Measurements from ENCODE around the genes SERTM1 and CSNK1A1L.

- PRO-cap, result no peak
- RRBS, 2 experiments, result no CpG with 5 or more reads among the region's 1 CpG
Measured at GRCh38 chr13:33721780-33722284, 96.1 kb upstream of the RFC3 start.

GRCh38 chr13:33793652-33794154, 24.2 kb upstream of the RFC3 start:
- PRO-cap, result no peak

- PRO-cap, result bidirectional peak, plus-strand start at chr13:33941181, minus-strand start at chr13:33941073
- RRBS, 2 experiments, result no CpG with 5 or more reads among the region's 7 CpGs
Measured at GRCh38 chr13:33940831-33941419, 123.0 kb downstream of the RFC3 start.

DNA sequence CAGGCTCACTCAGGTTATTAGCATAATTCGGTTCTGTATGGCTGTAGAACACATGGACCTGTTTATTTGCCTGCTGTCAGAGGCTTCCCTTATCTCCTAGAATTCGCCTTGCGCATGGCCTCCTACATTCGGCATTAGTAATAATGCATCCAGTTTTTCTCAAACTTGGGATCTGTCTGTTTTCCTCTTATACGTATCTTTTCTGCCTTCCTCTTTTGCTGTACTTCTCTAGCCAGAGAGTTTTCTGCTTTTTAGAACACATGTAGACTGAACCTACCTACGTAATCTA, 252.6 kb downstream of the MAB21L1 start:
- PRO-cap, result no peak
- RRBS, 2 experiments, result no CpG with 5 or more reads among the region's 6 CpGs

- PRO-cap, result no peak
- RRBS, 2 experiments, result no CpG with 5 or more reads among the region's 4 CpGs
Measured at GRCh38 chr13:35772004-35772501, 295.6 kb upstream of the MAB21L1 start.

DNA sequence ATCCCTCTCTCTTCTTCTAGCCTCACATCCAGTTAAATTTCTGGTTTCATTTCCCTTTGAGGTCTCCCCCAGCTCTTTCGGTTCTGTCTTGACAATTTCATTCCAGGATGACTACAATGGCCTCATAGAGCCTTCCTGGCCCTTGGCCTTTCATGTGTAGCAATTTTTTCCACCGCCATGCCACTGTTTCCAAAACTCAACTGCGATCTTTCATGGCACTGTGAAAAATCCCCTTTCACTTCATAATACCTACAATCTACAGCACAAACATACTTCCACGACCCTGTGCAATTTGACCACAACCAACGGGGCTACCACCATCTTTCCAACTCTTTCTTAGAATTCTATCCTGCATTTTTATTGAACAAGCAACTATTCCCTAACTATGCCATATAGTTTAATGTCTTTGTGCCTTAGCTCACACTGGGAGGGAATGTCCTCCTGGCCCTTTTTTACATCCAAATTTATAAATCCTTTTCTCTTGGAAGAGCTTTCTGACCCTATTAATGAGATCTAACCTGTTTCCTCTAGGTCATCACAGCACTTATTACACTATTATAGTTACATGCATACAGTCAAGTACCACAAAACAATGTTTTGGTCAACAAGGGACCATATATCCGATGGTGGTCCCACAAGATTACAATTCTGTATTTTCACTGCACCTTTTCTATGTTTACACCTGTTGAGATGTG, 268.7 kb downstream of the DCLK1 start:
- PRO-cap, result no peak
- RRBS, 2 experiments, result no CpG with 5 or more reads among the region's 6 CpGs

- PRO-cap, result no peak
- RRBS, 2 experiments, result no CpG with 5 or more reads among the region's 14 CpGs
Measured at GRCh38 chr13:35987833-35988540, 143.2 kb downstream of the DCLK1 start.

DNA sequence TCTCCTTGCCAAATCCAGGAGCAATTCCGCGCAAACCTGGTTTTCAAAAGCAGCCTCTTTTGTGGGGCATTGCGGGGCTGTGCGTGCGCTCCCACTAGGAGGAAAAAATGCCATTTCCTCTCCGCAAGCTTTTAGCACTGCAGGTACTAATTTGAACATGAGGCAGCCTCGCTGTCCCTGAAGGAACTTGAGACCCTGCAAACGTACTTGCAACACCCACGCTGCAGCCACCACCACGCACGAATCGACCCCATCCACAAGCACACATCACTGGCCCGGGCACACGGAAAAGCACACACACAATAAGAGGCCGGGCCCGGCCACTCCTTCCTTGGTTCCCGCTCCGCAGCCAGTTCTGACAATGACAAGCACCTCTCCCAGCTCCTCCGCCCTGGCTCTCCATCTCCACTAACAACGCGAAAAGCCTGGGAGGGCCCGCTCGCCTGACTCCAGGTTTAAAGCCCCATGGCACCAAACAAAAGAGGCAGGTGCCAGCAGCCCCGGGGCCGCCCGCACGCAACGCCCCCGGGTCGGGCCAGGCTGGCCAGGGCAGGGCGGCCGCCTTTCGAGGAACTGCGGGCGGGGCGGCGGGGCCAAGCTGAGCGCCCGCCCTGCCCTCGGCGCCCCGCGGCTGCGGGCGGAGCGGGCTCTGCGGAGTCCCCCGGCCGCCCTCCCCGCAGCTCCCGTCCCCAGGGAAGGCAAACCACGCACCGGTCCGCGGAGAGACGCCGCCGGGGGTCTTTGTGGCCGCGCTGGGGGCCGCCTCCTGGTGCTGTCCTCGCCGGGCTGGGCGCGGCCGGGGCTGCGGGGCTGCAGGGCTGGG, 568 bp downstream of the DCLK1 start:
- PRO-cap, result unidirectional peak, plus-strand start at position 352 of the sequence
- RRBS, 2 experiments, result 2 to 3% methylated on average over 14 of the region's 67 CpGs

- PRO-cap, result no peak
- RRBS, 2 experiments, result no CpG with 5 or more reads among the region's 19 CpGs
Measured at GRCh38 chr13:36430508-36431023, 1.7 kb upstream of the CCNA1 start.

DNA sequence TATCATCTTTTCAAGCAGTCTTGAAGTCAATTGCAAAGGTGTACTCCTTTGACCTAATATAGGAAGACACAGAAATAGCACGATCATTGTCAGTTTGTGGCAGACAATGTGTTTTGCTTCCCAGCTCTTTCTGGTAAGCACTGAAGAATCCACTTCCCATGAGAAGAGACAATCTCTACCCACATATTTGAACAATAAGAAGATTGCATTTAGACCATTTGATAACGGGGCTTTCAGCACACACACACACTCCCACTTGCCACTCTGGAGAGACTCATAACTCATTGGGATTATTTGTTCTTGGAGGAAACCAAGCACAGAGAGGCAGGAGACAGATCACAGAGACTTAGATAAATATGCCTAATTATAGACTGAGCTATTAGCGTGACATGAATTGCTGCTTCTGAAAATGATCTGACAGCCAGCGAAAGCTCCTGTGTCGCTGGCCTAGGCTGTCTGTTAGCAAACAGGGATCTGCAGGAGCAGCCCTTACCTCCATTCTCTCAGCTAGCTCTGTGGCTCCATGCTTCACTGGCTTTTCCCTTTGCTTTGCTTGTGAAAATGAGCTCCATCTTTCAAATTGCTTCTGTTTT, 111.3 kb downstream of the CCNA1 start:
- PRO-cap, result no peak
- RRBS, 2 experiments, result no CpG with 5 or more reads among the region's 5 CpGs

DNA sequence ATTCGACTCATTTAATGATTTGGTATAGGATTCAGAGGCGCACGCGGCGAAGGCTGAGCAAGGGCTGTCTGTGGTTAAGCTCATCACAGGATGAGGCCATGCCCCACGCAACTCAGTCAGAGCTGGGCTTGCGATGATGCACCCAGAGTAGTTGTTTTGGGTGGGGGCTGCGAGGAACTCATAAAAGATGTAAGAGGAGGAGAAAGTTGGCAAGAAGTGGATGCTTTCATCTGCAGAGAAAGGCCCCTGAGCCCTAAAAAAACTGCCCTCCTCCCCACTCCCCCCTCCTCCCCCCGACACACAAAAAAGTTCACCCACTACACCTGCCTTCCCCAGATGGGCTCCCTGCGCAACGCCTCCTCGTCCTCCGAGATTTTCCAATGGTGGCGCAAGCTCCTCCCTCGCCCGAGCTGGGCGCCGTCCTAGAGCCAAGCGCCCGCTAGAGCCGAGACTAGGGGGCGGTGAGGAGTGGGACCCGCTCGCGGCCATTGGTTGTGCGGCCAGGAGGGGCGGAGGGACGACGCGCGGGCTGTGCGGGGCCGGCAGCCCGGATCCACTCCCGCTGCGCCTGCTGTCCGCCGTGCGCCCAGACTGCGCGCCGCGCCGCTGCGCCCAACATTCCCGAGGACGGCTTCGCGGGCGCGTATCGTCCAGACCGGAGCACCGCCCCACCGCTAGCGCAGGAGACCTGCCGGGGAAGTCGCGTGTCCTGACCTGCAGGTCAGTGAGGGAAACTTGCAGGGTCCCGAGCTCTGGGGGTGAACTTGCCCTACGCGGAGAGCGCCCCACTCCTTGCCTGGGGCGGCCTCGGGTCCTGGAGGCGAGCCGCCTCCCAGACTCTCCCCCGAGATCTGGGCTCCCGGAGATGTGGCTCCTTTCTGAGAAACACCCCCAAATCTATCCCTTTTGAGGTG, at the start of gene SERTM1:
SERTM1 (plus strand) TSS at position 556 of the 914 bp plus-strand sequence.
- PRO-cap, result bidirectional peak, plus-strand start at position 556 of the sequence, minus-strand start at position 382 of the sequence
- RRBS, 2 experiments, result 0 to 7% methylated on average over 5 of the region's 69 CpGs

DNA sequence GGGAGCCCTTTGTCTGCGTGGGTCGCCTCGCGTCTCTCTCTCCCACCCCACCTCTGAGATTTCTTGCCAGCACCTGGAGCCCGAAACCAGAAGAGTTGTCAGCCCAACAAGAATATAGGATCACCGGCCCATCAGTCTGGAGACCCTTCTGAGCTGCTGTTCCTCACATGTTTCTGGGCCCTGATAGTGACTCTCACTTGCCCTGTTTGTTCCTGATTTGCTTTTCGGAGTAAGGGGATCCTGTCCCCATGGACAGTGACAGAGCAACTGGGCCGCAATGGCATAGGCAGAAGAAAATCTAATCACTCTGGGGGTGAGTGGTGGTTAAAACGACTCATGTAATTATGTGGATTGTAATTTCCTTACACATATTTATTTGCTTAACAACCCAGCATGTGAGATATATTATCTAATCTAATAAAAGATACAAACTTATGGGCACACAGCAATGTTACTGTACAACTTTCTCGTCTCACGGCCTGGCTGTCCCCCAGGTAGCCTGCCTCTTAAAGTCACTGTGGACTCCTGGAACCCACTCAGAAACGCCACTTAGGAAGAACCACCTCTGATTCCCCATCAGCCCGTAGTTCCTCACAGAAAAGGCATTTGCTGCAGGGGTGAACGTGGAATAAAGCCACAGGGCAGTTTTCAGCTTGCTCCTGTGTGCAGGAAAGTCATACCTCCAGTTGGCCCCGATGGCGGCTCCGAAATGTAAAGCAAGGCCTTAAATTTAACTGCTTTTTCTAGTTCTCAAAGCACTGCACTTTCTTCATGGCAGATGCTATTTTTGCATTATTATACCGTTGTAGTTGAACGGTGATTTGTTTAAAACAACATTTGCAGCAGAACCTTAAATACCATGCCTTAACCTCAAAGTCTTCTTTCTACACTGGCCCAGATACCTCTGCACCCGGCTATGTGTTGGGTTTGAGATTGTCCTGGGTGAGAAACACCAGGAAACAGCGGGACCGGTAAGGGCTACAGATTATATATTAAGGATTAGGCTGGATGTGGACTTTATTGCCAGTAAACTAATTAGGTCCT, 868 bp upstream of the SMAD9 start:
- PRO-cap, result unidirectional peak, minus-strand start at position 188 of the sequence
- RRBS, 2 experiments, result 64% methylated on average over 1 of the region's 22 CpGs; no CpG with 5 or more reads in 1 of the 2 experiments

GRCh38 chr13:37105113-37105715, at the start of gene CSNK1A1L:
TSS of gene CSNK1A1L (minus strand) at chr13:37105664.
- PRO-cap, result no peak
- RRBS, 2 experiments, result 93 to 97% methylated on average over 5 of the region's 35 CpGs

DNA sequence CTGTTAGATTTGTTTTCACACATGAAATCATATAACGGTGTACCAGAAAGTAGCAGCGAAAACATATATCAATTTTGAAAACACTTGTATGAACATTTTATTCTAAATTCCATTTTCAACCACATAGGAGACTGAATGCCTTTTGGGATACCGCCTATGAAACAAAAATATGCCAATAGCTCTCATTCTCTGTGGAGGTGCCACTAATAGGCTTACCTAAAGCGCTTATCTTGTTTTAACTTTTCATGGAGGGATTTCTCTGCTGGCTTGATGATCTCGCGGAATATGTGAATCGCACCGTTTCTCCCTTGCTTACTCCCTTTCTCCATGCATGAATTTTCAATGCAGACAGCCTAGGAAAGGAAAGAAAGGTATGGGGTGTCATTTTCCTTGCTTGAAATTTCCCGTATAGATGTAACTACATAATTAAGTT, 18.2 kb downstream of the POSTN start:
- PRO-cap, result no peak
- RRBS, 2 experiments, result no CpG with 5 or more reads among the region's 9 CpGs

DNA sequence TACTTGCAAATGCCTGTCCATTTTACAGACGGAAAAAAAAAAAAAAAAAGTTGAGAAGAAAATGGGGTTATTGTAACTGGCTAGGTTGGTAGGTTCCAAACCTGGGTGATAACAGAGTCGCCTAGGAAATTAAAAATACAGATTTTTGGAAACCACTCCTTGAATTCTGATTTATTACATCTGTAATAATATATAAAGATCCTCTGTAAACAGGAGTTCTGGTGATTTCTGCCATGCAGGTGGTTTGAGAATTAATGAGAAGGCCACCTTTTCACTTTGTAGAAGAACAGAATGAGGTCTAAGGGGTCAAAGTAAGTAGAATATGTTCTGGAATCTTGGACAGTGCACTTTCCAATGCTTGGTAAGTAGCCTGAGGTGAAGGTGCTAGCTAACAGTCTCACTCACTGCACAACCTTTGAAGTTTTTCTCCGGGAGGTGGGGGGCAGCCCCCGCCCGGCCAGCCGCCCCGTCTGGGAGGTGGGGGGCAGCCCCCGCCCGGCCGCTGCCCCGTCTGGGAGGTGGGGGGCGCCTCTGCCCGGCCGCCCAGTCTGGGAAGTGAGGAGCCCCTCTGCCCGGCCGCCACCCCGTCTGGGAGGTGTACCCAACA, 13.9 kb downstream of the UFM1 start:
- PRO-cap, result no peak
- RRBS, 2 experiments, result no CpG with 5 or more reads among the region's 17 CpGs

- PRO-cap, result no peak
- RRBS, 2 experiments, result no CpG with 5 or more reads among the region's 1 CpG
Measured at GRCh38 chr13:38421817-38422236, 72.2 kb downstream of the UFM1 start.

GRCh38 chr13:39006683-39006966, 16.0 kb upstream of the STOML3 start:
- PRO-cap, result no peak
- RRBS, 2 experiments, result no CpG with 5 or more reads among the region's 11 CpGs

DNA sequence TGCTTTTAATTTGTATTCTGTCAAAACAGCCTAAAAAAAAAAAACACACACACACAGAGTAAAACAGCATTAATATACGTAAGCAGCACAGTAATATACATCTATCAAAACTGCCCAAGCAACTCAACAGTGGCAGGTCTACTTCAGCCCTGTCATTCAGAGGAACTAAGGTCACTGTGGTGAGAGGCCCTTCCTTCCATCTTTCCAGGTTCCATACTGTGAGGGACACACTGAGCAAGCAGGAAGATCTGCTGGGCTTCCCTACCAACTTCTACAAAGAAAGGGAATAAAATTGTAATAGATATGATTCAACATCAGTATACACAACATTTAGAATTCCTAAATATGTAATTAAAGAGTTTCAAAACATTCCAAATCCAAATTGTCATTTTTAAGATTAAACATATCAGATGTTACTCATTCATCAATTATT, 3.7 kb downstream of the PROSER1 start:
- PRO-cap, result unidirectional peak, plus-strand start at position 221 of the sequence
- RRBS, 2 experiments, result no CpG with 5 or more reads among the region's 1 CpG

- PRO-cap, result no peak
- RRBS, 2 experiments, result no CpG with 5 or more reads among the region's 1 CpG
Measured at GRCh38 chr13:39040268-39040530, 1.9 kb downstream of the NHLRC3 start.

DNA sequence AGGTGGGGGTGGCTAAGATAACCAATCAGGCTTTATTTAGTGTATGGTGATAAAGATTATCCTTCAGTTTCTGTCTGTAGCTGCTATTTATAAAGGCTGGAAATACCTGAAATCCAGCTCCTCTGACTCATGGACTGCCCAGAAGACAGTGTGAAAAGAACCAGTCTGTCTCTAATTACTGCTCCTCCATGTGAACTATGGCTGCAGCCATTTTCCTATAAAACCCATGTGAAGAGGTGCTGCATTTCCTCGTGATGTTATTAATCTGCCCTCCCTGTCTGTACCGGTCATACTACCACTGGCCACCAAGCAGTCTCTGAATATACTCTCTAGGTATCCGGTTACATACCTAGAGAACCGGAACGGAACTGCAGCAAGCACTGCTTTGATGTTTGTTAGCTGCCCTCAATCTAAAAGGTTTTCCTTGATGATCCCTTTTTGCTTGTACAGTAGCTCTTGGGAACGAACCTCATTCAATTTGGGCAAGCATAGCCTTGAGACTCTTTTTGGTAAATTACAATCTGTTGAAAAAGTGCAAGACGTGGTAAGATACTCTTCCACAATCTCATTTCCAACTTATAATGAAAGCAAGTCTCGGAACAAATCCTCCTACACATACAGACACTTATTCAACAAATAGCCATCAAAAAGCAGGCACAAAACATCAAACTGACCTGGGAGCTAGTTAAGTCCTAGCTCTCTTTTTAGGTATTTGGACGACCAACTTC, 237.8 kb downstream of the LHFPL6 start:
- PRO-cap, result no peak
- RRBS, 2 experiments, result 0 to 4% methylated on average over 1 to 2 of the region's 9 CpGs